ENCODE measurements around a stretch of chr9.

GRCh38 chr9:90095704-90096203, 490.9 kb downstream of the GADD45G start:
- PRO-cap: no peak

DNA sequence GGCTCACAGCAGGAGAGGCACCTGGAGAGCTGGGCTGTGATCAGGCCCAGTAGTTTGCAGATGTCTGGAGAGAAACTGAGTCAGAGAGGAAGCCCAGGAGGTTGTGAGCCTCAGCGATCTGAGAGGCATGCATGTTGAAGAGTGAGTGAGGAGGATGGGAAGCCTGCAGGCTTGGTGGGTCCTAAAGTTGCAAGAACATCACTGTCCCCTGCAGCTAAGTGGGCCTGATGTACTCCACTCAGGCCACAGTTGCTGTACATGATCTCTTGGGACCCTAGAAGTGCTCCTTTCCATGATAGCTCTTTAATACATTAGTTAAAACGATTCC, 52.6 kb downstream of the SYK start:
- PRO-cap: no peak

- PRO-cap: no peak
Observed at GRCh38 chr9:90919478-90920363, 118.1 kb downstream of the SYK start.

DNA sequence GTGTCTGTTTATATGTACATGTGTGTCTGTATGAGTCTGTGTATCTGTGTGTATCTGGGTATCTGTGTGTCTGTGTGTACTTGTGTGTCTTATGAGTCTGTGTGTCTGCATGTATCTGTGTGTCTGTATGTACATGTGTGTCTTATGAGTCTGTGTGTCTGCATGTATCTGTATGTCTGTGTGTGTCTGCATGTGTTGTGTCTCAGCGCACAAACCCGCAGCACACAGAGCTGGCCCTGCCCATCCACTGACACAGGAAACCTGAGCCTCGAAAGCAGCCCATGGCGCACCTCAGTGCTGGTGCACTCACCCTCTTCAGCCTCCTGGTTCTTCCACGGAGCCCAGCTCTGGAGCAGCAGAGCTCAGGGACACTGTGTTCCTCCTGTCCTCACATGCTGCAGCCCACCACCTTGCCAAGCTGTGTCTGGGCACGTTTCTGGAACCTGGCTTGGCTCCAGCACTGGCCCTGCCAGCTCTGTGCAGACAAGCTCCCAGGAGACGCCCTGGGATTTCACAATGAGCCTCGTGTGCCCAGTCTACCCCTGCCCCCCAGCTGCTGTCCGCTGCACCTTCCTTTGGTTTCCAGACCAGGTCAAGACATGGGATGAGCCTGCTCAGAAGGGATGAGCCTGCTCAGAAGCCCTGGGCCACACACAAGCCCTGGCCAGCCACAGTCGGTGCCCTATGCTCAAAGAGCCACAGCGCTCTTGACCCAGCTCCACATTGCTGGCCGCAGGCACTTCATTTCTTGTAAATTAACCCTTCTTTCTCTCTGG, 119.5 kb downstream of the SYK start:
- PRO-cap: no peak

DNA sequence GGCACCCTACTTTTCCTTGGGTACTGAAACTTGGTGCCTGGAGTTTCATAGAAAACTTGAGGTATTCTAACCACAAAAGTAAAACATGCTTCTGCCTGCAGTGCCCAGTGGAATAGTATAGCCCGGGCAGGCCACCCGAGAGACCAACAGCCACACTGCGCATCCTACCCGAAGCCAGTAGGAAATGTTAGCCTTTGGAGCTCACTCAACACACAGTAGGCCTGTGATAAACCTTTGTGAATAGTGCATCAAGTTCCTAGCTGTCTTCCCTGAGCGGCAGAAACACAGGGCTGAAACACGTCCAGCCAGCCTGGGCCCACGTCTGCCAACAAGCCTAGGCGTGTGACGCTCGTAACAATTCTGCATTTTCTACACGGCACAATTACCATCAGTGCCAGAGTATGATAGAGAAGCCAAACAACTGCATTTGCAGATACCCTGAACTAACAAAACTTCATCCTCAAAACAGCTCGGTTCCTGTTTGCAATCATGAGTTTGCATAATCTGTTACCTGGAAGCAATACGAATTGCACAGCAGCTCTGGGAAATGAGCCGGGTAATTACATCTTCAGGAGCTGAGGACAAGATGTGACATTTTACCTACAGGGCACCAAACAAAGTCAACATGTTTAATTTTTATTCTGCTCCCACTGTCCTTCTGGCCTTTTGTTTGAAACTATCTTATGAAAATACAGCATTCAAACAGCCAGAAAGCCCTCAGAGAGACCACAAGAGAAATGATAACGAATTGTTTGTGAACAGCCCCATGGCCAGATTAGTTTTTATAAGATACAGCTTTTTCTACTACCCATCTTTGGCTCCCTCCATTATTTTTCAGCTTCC, 198.4 kb downstream of the SYK start:
- PRO-cap: no peak

DNA sequence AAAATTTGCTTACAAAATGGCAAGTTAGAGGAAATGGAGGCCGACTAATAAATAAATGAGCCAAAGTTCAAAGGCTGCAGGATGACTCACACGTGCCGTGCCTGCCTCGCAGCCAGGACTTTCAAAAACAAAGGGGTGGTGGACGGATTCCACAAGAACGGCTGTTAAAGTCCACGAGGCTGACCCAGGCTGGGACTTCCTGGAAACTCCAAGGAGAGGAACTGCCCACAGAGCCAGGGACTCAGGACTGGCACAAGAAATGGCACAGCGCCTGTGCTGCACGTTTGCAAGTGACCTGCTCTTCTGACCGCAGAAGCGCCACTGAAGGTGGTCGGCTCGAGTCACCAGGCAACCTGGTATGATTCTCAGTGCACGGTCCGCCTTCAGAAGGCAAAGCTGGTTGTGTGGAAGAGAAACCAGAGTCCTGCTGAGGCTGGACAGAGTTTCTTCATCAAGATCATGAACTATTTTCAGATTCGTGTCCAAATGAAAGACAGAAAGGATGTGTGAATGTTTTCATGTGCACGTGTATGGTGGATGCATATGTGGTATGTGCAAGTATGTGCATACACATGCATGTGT, 236.5 kb downstream of the SYK start:
- PRO-cap: no peak

GRCh38 chr9:91101052-91101470, 260.7 kb downstream of the AUH start:
- PRO-cap: no peak

DNA sequence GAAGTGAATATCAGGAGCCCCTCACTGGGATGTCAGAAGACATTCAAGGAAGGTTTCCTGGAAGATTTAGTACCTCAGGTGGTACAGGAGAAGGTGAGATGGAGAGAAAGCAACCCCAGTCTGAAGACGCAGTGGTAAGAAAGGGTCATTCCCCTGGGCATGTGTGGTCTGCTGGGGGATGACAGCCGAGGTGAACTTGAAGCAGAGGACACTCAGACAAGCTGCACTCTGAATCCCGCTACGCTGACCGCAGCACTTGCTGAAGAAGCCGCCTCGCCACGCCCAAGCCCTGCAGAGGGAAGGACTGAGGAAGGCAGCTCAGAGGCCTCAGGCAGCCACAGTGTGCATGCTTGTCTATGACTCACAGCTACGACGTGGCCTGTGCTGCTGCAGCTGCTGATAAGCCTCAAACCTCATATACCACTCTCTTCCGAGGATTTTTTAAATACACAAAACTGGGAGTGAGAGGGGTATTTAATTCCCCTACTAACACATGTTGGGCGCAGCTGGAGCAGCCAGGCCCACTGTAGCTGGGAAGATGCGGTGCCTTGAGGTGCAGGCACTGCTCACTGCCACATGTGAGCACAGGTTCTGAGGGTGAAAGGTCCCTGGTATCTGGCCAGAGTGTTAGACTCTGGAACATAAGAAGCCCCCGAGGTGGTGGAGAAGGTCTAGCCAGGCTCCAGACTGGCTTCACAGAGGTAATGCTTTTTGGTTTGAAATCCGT, 197.0 kb downstream of the AUH start:
- PRO-cap: no peak

- PRO-cap: no peak
Observed at GRCh38 chr9:91209983-91210843, 151.5 kb downstream of the AUH start.

DNA sequence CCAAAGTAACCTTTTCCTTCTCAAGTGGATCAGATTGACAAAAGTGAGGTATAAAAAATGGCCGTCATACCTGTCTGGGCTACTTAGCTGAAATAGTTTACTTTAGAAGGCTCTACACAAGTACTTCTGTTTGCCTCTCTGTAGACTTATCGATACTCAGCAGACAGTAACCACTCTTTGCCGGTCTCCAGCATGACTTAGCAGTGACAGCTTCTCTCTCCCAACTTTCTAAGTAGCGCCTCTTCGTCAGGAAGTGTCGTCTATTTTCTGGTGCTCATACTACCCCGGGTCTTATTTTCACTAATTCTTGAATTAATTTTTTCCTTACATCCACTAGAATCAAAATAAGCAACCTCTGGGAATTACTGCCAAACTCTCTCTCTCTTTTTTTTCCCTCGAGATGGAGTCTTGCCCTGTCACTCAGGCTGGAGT, 19.7 kb downstream of the NFIL3 start:
- PRO-cap: no peak

GRCh38 chr9:91577475-91578059, 153.9 kb upstream of the NFIL3 start:
- PRO-cap: bidirectional peak, plus-strand start at chr9:91577812, minus-strand start at chr9:91577669

DNA sequence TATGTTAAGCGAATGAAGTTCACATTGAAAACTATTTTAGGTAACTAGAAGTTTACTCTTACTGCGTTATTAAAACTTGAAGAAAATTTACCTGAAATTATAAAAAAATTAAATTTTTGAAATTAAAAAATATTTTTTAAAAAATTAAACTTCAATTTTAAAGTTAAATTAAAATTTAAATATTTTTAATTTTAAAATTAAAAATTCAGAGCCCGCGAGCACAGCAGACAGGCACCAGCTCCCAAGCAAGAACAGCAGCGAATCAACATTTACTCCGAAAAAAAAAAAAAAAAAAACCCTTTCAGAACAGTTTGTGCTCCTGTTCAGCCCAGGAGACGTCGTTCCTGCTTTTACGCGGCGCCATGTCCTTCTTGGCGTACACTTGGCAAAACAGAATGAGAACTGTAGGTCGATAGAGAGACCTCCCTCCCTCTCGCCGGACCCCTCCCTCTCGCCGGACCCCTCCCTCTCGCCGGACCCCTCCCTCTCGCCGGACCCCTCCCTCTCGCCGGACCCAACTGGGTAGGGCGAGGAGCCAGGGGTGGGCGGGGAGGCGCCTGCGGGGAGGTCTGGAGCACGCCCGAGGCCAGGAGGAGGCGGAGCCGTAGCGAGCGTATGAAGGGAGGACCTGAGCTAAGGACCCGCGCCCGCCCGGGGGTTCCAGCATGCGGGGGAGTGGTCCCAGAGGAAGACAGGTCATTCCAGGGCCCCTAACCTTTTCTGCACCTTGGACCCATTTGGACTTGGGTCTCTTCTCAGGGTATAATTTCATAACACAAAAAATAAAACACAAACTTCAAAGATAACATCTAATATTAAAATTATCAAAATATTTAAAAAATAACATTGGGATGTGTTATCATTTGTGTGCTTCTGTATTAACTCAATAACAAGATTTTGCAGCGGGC, 235.7 kb downstream of the ROR2 start:
- PRO-cap: unidirectional peak, minus-strand start at position 453 of the sequence

- PRO-cap: no peak
Observed at GRCh38 chr9:91824475-91824814, 125.6 kb downstream of the ROR2 start.

- PRO-cap: unidirectional peak, plus-strand start at chr9:91906161
Observed at GRCh38 chr9:91905898-91906554, 44.0 kb downstream of the ROR2 start.

GRCh38 chr9:91943364-91944119, 6.5 kb downstream of the ROR2 start:
- PRO-cap: no peak

DNA sequence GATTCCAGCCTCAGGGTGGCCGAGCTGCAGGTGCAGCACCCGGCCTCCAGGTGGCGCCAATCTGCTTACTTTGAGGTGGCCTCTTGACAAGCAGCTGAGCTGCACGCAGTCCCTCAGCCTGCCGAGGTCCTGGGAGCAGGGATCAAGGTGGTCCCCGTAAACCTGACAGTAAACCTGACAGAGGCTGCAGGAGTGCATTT, 25.1 kb upstream of the SPTLC1 start:
- PRO-cap: no peak

GRCh38 chr9:92403021-92403638, 1.2 kb downstream of the OGN start:
- PRO-cap: no peak

DNA sequence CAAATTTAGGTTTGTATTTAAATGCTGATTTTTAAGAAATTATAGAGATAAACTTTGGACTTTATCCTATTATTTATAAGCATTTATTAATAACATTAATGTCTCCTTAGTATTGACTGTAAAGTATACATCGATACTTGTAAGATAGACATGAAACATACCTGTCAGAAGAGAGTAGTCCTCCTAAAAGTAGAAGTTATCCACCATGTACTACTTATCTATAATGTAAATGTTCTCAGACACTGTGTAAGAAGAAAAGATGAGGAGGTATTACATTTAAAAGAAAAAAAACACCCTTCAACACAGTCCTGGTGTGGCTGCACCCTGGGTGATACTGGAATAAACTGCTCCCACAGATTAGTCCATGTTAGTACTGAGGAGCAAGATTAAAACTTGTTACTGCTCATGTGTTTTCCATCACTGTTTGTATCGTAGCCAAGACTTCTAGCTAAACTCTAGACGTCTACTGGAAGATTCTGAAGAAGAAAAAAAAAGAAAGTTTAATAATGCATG, 53.6 kb downstream of the ECM2 start:
- PRO-cap: no peak

GRCh38 chr9:92618373-92619183, 51.4 kb downstream of the IPPK start:
- PRO-cap: no peak

DNA sequence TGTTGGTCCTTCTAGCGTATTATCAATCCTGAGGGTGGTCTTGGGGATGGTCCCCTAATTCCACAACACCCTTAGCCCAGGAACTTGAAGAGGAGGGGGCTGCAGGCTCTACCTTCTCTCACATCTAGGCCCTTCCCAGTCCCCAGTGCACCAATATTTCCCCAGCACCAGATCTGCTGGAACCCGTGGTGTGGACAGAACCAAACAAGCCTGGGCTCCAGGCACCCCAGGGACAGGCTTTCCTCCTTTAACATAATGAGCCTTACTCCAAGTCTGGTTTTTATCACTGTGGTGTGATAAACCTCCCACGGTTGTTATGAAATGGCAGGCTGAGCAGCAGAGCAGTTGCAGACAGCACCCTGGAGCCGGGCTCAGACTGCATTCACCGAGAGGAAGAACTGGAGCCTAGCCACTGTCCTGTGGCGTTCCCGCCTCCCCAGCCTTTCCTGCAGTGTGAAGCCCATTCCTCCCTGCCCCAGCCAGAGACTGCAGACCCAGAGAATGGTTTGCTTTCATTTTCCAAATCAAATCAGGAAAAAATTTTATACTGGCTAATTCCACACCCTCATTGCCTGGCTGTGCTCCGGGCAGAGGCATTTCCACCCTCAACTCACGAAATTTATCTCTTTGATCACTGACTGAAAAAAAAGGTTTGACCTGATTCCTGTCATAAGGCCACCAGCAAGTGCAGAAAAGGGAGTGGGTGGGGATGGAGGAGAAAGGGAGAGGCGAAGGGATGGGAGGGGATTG, 19.1 kb downstream of the IPPK start:
- PRO-cap: no peak

Measured in ureter (tissue), 1 donor.